Heart left ventricle (tissue), 7 donors: Measurements from ENCODE around the genes ZNF41, SSX1 and TBC1D25.

DNA sequence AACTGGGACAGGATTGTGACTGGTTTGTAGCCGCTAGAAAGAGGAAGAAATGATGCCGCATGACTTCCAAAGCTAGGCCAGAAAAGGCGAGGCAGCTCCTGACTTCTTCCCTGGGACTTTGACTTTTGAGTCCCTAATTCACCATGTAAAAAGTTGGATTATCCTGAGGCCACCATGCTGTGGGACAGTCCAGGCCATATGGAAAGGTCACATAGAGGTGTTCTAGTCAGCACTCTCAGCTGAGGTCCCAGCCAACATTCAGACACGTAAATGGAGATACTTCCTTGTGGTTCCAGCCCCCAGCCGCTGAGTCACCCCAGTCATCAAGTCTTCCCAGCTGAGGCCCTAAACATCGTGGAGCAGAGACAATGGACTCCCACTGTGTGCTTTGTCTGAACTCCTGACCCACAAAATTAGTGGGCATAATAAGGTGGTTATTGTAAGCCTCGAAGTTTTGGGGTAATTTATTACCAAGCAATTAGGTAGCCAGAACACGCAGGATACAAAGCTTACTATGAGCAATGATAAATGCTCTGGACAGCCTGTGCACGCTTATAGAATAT lies 33.0 kb upstream of the SLC9A7 start:
- PRO-cap, 6 experiments, result no peak in any of the 6 experiments
- RAMPAGE, long total RNA, 2 experiments, result no peak in any of the 2 experiments
- RRBS, result no CpG with 5 or more reads among the region's 9 CpGs

DNA sequence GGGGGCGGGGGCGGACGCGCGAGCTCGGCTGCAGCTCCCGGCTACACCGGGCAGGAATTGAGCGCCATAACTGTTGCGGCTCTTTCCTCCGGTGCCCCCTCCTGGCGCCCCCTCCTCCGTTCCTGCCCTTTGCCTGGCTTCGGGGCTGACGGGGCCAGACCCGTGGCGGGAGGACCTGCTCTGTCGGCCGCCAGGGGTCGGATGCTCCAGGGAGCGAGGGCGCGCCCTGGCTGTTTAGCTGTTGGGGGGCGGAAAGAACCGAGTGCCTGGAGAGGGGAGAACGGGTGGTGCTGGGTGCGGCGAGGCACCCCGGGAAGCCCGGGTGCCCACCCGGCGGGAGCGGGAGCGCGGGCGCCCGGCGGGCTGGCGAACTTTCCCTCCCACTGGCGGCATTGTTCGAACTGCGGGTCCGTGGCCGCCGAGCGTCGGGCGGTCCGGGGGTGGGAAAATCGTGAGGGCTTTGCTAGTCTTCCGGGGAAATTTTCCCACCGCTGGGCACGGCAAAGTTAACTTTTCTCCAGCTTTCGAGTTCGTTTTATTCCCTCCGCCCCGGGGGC lies 845 bp downstream of the JADE3 start:
- PRO-cap, 6 experiments, result no peak in any of the 6 experiments
- RAMPAGE, long total RNA, 2 experiments, result no peak in any of the 2 experiments
- RRBS, result under 1% methylated on average over 27 of the region's 57 CpGs

GRCh38 chrX:46913545-46914078 lies 1.4 kb downstream of the JADE3 start:
- PRO-cap, 6 experiments, result no peak in any of the 6 experiments
- RAMPAGE, long total RNA, 2 experiments, result no peak in any of the 2 experiments
- RRBS, result no CpG with 5 or more reads among the region's 17 CpGs

GRCh38 chrX:47201046-47201603 lies 7.5 kb downstream of the UBA1 start:
- PRO-cap, 6 experiments, result no peak in any of the 6 experiments
- RAMPAGE, long total RNA, 2 experiments, result no peak in any of the 2 experiments
- RRBS, result no CpG with 5 or more reads among the region's 6 CpGs

DNA sequence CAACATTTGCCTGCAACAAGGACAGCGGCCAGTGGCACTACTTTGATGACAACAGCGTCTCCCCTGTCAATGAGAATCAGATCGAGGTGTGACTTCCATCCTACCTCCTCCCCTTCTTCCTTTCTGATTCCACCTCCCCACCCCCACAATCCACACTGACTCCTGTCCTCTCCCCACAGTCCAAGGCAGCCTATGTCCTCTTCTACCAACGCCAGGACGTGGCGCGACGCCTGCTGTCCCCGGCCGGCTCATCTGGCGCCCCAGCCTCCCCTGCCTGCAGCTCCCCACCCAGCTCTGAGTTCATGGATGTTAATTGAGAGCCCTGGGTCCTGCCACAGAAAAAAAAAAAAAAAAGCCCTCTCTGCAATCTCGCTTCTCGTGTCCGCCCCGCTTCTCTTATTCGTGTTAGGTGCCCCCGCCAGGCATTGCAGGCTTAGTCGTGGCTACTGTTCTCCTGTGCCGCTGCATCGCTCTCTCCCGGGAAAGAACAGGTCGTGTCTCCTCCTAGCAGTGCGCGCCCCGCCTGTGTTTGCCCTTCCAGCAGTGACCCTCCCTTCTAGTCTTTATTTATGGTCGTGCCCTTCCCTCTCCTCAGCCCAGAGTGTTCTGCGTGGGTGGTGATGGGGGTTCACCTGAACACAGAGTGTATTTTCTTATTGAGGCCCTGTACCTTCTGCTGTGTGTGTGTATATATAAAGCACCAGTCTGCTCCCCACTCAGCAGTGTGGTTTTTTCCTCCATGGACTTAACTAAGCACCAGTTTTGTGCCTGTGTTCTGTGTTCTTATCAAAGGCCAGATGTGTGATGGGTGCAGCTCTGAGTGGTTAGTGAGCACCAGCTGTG lies 15.0 kb downstream of the USP11 start:
- PRO-cap, 6 experiments, result no peak in any of the 6 experiments
- RAMPAGE, long total RNA, 2 experiments, result no peak in any of the 2 experiments
- RRBS, result no CpG with 5 or more reads among the region's 27 CpGs

DNA sequence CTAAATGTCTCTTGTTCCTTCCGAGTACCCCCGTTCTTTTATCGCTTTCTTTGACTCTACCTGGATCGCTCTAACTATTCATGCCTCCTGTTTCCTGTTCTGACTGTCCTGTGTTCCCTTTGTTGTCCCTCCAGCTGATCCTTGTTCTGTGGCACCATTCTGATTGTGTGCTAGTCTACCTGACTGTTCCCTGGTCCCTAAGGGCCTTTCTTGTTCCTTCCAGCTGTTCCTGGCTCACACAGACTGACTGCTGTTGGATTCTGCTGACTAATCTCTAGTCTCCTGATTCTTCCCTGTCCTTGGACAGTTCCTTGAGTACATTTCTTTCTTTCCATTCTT lies 20.6 kb downstream of the ZNF41 start:
- PRO-cap, 6 experiments, result no peak in any of the 6 experiments
- RAMPAGE, long total RNA, 2 experiments, result no peak in any of the 2 experiments
- RRBS, result no CpG with 5 or more reads among the region's 4 CpGs

- PRO-cap, 6 experiments, result peak in 6 of 6 experiments; most common plus-strand start chrX:47483280 (in 6); most common minus-strand start chrX:47482596 (in 5)
- RAMPAGE, long total RNA, 2 experiments, result start-site peak on the plus strand in 2 of 2 experiments, at chrX:47482649-47483020 at its widest, 7 to 13 reads per replicate; start-site peak on the minus strand in 2 of 2 experiments, at chrX:47483176-47483213 at its widest, 55 to 104 reads per replicate
- RRBS, result 2% methylated on average over 21 of the region's 82 CpGs
Observed at GRCh38 chrX:47482377-47483444, at the start of gene ZNF41. ZNF41 (minus strand) TSS chrX:47483222.

- PRO-cap, 6 experiments, result peak in 6 of 6 experiments; most common plus-strand start chrX:47541420 (in 4); most common minus-strand start chrX:47541221 (in 1)
- RAMPAGE, long total RNA, 2 experiments, result no peak in any of the 2 experiments
- RRBS, result no CpG with 5 or more reads among the region's 16 CpGs
Observed at GRCh38 chrX:47540653-47541634, 20.1 kb upstream of the ARAF start.

DNA sequence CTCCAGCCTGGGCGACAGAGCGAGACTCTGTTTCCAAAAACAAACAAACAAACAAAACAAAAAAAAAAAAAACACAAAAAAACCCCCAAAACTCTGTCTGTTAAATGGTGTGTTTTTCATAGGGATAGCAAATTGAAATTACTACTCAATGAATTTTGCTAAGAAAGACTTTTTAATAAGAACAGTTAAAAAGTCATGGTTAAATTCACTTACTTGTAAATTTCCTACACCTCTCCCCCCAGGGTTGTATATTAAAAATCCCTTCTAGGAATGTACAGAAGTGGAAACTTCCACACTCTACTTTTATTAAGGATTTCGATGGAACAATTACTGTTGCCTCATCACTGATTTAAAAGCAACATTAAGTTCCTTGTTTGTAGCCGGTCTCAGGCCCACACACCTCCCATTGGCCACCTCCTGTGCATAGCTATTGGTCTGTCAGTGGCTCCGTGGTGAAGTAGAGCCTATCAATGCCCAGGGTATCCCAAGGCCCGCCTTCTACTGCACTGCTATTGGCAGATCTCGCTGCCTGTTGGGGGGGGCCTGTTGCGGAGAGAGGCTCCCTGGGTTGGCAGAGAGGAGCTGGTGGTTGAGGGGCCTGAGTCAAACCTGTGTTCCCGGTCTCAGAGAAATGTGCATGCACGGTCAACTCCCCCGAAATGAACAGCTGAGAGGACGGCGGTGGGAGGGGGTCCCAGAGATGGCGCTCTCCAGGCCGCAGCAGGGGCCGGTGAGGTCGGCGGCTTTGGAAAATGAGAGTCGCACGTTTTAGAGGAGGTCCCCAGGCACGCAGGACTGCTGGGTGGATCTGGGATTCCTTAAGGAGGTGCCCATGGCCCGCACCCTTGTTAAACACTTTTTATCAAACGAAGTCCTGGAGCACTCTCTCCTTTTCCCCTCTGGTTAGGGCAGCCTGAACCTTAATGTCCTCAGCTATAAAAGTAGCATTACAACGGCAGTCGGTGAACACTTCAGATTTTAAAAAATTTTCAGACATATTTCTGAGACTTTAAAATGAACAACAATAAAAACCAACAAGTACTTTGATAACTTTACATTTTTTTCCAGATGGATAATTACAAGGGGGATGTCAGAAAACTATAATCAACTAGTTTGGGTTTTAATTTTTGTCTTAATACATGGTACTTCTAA lies 4.8 kb upstream of the ARAF start:
- PRO-cap, 6 experiments, result peak in 6 of 6 experiments; most common plus-strand start position 574 of the sequence (in 6); most common minus-strand start position 351 of the sequence (in 4)
- RAMPAGE, long total RNA, 2 experiments, result no peak in any of the 2 experiments
- RRBS, result no CpG with 5 or more reads among the region's 25 CpGs

DNA sequence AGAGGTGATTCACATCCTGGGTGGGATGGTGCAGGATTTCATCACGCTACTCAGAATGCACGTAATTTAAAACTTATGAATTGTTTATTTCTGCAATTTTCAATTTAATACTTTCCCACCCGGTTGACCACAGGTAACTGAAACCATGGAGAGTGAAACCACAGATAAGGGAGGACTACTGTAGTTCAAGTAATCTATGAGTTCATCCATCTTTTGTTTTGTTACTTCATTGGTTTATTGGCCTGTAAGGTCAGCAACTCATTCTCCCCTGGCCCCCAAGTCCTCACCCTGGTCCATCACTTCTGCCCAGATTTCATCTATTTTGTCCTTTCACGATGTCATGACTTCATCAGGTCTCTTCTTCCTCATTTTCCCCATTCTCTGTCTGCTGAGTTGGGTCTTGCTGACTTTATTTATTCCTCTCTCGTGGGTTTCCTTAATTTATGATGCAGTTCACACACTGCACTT lies 3.0 kb downstream of the ARAF start:
- PRO-cap, 6 experiments, result no peak in any of the 6 experiments
- RAMPAGE, long total RNA, 2 experiments, result no peak in any of the 2 experiments
- RRBS, result no CpG with 5 or more reads among the region's 5 CpGs

DNA sequence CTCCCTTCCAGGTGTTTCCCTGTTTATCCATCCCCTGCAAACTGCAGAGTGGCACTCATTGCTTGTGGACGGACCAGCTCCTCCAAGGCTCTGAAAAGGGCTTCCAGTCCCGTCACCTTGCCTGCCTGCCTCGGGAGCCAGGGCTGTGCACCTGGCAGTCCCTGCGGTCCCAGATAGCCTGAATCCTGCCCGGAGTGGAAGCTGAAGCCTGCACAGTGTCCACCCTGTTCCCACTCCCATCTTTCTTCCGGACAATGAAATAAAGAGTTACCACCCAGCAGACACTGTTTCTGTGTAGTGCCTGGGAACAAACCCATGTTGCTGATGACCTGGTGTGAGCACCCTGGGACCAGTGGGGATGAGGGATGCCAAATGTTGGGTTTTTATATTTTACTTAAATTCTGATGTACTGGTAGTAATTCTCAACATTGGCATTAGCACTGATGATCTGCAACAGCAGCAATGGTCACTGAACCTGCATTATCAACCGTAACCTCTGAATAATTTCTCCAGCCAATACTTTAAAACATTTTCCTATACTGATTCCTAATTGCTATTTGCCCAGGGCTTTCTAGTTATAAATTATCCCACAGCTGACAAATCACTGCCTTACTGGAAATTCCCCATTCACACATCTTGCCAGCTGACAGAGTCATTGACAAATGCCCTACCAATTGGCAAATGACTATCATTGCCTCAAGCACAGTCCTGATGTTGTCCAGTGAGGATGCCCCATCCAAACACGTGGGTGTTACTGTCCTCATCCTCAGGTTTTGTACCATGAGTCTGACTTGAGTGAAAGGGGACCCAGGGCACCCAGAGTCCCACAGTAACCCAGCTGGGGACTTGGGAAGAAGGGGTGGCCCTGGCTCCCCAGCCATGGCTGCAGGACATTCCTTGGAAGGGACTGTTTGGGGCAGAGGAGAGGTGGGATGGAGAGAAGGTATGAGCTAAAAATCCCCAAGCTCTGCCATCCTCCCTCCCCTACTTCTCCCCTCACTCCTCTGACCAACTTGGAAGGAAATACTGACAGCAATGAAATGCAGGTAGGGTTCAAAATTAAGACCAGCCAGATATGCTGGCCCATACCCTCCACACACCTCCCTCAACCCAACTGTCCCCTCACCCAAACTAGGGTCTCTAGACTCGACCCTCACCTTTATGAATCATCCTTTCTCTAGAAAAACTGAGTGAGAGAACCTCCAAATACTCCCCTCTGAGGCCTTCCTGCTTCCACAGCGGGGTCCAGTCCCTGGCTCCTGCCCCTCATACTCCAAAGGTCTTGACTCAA lies 4.7 kb downstream of the TIMP1 start:
- PRO-cap, 6 experiments, result no peak in any of the 6 experiments
- RAMPAGE, long total RNA, 2 experiments, result no peak in any of the 2 experiments
- RRBS, result 53% methylated on average over 1 of the region's 10 CpGs

GRCh38 chrX:48020830-48022121 lies 14.5 kb downstream of the SPACA5 start:
- PRO-cap, 6 experiments, result peak in 6 of 6 experiments; most common plus-strand start chrX:48021606 (in 4); most common minus-strand start chrX:48021286 (in 3)
- RAMPAGE, long total RNA, 2 experiments, result no peak in any of the 2 experiments
- RRBS, result 2% methylated on average over 6 of the region's 32 CpGs

- PRO-cap, 6 experiments, result no peak in any of the 6 experiments
- RAMPAGE, long total RNA, 2 experiments, result no peak in any of the 2 experiments
- RRBS, result no CpG with 5 or more reads among the region's 11 CpGs
Observed at GRCh38 chrX:48254922-48255516, at the start of gene SSX1. SSX1 (plus strand) TSS chrX:48255392.

GRCh38 chrX:48515786-48516412 lies 5.7 kb upstream of the EBP start:
- PRO-cap, 6 experiments, result no peak in any of the 6 experiments
- RAMPAGE, long total RNA, 2 experiments, result start-site peak on the plus strand in 1 of 2 experiments, at chrX:48516076-48516146 at its widest, 11 reads per replicate
- RRBS, result no CpG with 5 or more reads among the region's 17 CpGs

- PRO-cap, 6 experiments, result no peak in any of the 6 experiments
- RAMPAGE, long total RNA, 2 experiments, result no peak in any of the 2 experiments
- RRBS, result no CpG with 5 or more reads among the region's 20 CpGs
Observed at GRCh38 chrX:48523435-48524080, 1.9 kb downstream of the EBP start.

GRCh38 chrX:48539218-48540187 lies at the start of gene TBC1D25:
TBC1D25 (plus strand) TSS chrX:48539714.
- PRO-cap, 6 experiments, result peak in 6 of 6 experiments; most common plus-strand start chrX:48539729 (in 4); most common minus-strand start chrX:48540121 (in 6)
- RAMPAGE, long total RNA, 2 experiments, result no peak in any of the 2 experiments
- RRBS, result 2% methylated on average over 14 of the region's 72 CpGs

GRCh38 chrX:48575358-48575913 lies 1.2 kb downstream of the RBM3 start:
- PRO-cap, 6 experiments, result no peak in any of the 6 experiments
- RAMPAGE, long total RNA, 2 experiments, result no peak in any of the 2 experiments
- RRBS, result 30% methylated on average over 3 of the region's 18 CpGs

GRCh38 chrX:48987981-48988273 lies 14.1 kb downstream of the GRIPAP1 start:
- PRO-cap, 6 experiments, result no peak in any of the 6 experiments
- RAMPAGE, long total RNA, 2 experiments, result no peak in any of the 2 experiments
- RRBS, result no CpG with 5 or more reads among the region's 6 CpGs

DNA sequence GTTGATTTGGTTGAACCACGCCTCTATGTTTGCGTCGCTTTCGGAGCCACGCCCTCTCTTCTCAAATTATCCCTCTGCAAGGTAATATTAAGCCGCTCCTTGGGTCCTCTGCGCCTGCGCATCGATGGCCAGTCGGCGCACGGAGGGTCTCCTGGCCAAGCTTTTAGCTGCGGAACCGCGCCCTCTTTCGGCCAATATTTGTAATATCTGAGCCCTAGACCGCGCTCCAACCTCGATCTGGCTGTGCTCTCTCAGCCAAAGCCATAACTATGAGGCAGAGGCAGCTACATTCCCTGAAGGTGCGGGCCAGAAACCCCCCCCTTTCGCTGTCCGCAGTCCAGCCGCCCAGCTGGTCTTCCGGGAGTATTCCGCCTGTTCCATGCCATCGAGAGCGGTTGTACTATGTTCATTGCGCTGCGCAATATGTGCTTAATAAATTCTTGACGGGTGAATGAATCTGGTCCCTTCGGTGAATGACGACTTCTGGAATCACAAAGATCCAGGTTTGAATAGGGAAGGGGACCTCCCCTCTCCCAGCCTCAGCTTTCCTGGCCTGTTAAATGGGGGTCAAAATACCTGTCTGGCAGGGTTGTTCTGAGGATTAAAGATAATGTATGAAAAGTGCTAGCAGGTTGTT lies 670 bp upstream of the TFE3 start:
- PRO-cap, 6 experiments, result peak in 5 of 6 experiments; most common plus-strand start position 131 of the sequence (in 3); most common minus-strand start position 239 of the sequence (in 1)
- RAMPAGE, long total RNA, 2 experiments, result no peak in any of the 2 experiments
- RRBS, result no CpG with 5 or more reads among the region's 32 CpGs

DNA sequence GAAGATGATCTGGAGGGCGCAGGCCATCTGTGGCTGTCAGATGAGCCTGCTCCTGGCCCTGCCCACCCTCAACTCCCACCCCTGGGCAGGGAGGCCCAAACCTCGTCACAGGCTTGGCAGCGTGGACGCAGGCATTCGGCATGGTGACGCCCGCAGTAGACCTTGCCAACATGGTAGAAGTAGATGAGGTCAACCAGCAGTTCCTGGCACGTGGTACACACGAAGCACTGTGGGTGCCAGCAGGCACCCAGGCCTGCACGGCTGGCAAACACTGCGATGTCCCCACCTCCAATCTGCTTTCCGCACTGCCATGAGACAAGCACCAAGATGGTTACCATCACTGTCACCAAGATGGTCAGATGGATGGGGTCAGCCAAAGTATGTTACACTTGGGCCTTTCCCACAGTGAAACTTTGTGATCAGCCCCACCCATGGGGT lies 6.5 kb downstream of the PLP2 start:
- PRO-cap, 6 experiments, result no peak in any of the 6 experiments
- RAMPAGE, long total RNA, 2 experiments, result no peak in any of the 2 experiments
- RRBS, result no CpG with 5 or more reads among the region's 12 CpGs